Right lobe of liver (tissue), 4 donors: Measurements from ENCODE around the gene ADRB1.

- PRO-cap, 4 experiments: no peak in any of the 4 experiments
- RAMPAGE, long total RNA, 2 experiments: no peak in any of the 2 experiments
Measured at GRCh38 chr10:112526929-112527327, 79.9 kb downstream of the VTI1A start.

DNA sequence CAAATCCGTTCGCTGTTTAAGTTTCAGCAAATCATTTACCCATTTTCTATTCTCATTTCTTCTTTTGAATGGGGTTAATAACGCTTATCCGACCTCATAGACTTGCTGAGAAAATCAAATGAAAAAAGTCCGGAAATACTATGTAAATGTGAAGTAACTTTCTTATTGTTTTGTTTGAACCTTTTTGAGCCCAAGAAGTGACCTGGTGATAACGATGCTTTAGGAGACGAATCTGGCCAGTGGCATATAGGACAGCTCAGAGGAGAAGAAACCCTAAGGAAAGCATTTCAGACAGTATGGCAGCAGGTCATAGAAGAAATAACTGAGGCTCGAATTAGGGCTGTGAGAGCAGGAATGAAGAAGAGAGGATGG is 130.9 kb downstream of the VTI1A start:
- PRO-cap, 4 experiments: no peak in any of the 4 experiments
- RAMPAGE, long total RNA, 2 experiments: no peak in any of the 2 experiments

- PRO-cap, 4 experiments: peak in 3 of 4 experiments; most common plus-strand start chr10:112728591 (in 2); most common minus-strand start chr10:112728513 (in 2)
- RAMPAGE, long total RNA, 2 experiments: no peak in any of the 2 experiments
Measured at GRCh38 chr10:112728311-112728660, 221.8 kb upstream of the TCF7L2 start.

DNA sequence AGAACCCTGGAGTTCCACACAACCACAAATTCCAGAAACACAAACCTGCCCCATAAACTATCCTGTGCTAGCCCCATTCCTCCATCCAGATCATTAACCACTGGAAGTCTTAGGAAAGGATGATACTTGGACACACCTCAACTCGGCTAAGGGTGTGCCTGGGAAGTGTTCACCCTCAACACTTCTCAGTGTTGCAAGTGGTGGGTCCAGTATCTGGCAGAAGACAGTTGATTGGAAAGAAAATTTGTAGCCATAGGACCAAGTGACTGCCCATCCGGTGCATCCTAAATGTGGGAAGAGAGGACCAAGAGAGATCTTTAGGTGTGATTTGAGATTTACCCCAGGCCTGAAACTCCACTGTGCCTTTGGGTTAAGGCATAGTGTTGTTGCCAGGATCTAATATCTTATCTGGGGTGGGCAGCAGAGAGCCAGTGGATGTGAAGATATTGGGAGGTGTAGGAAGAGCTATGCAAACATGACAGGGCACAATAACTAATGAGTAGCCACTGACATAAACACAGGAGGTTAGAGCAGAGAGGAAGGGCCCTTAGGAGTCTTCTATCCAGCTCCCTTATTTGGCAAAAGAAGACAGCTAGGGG is 176.5 kb upstream of the TCF7L2 start:
- PRO-cap, 4 experiments: no peak in any of the 4 experiments
- RAMPAGE, long total RNA, 2 experiments: no peak in any of the 2 experiments

GRCh38 chr10:112792648-112793154 is 157.3 kb upstream of the TCF7L2 start:
- PRO-cap, 4 experiments: no peak in any of the 4 experiments
- RAMPAGE, long total RNA, 2 experiments: start-site peak on the plus strand in 1 of 2 experiments, at chr10:112792748-112792819 at its widest, 5 reads per replicate

DNA sequence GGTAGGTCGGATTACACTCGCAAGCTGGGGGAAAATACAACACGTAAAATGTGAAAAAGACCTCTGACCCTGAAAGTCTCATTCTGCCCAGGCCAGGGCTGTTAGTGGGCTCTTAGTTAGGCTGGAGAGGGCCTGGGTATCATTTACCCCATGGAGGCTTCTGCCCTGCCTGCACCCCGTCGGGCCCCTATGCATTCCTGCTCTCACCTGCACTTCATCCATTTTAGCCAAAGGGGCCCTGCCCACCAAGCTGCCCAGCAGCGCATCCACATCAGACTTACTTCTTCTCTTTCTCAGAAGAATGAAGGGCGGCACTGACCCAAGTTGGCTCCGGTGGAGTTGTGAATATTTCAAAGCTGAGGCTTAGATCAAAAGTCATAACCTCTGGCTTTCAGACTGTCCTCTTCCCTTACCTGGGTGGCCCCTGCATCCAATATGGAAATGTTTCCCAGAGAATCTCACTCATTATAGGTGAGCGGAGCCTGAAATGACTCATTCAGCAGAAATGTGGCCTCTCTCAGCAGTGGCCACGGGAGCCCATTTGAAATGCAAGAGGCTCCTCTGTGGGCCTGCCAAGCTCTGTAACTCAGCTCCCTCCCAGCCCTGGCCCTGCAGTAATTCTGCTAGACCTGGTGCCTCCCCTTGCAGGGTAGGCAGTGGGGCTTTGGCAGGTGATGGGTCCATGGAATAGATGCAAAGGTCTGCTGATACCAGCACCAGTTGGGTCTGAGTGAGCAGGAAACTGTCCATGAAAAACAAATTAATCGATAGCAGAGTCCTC is 117.6 kb upstream of the TCF7L2 start:
- PRO-cap, 4 experiments: no peak in any of the 4 experiments
- RAMPAGE, long total RNA, 2 experiments: no peak in any of the 2 experiments

GRCh38 chr10:113028206-113028773 is 78.2 kb downstream of the TCF7L2 start:
- PRO-cap, 4 experiments: no peak in any of the 4 experiments
- RAMPAGE, long total RNA, 2 experiments: no peak in any of the 2 experiments

DNA sequence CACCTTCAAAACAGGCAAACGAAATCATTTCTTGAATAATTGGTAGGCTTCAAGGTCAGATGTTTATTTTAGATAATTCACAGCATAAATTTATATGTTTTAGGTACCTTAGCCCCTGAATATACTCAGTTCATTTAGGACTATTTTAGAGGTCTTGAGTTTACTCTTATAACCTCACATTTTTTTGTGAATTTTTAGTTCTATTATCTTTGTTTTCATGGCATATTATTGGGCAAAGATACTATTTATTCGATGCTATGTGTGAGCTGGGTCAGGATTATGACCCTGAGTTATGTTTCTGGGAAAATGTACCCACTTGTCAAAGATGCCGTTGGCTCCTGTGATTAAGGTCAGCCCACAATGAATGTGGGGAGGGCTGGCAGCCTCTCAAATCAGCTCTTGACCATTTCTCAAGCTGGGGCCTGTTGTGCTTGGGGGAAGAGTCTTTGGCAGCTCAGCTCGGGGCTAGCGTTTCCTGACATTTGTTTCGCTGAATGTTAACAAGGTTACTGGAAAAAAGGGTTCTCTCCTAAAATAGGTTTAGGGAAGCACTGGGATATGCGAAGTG is 97.5 kb downstream of the TCF7L2 start:
- PRO-cap, 4 experiments: no peak in any of the 4 experiments
- RAMPAGE, long total RNA, 2 experiments: no peak in any of the 2 experiments

DNA sequence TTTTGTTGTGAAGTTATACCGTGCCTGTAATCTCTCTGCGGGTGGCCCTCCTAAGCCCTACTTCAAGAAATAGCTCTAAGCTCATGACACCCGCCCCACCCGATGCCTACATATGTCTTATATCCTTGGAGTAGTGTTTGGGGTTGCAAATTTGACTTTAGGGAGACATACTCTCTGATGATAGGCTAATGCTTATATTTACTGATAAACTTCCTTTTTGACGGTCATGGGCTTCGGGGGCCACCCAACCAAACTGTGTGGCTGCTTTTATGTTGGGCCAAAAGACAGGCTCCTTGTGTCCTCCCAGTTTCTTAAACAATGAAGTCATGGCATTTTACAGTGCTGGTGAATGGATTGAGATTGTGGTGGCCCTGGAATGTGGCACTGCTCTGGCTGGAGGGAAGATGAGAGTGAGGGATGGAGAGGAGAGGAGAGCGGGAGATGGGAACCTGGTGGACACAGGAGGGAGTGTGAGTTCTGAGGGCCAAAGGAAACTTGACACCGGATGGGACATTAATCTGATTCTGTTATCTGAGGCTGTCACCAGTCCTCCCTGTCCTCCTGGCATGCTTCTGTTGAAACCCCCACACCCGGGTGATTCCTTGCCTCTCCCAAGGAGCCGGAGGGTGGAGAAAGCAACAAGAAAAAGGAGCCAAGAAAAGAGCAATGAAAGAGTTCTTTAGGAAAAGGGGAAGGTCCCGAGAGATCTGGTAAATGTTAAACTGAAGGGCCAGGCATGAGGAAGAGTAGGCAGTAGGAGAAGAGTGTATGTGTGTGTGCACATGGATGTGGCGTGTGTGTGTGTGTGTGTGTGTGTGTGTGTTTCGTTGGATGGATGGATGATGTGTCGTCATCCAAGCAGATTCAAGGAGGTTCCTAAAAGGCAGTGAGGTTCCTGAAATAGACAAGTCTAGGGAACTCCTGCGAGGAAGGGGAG is 113.3 kb downstream of the TCF7L2 start:
- PRO-cap, 4 experiments: no peak in any of the 4 experiments
- RAMPAGE, long total RNA, 2 experiments: no peak in any of the 2 experiments

GRCh38 chr10:113091597-113092445 is 141.8 kb downstream of the TCF7L2 start:
- PRO-cap, 4 experiments: no peak in any of the 4 experiments
- RAMPAGE, long total RNA, 2 experiments: no peak in any of the 2 experiments

DNA sequence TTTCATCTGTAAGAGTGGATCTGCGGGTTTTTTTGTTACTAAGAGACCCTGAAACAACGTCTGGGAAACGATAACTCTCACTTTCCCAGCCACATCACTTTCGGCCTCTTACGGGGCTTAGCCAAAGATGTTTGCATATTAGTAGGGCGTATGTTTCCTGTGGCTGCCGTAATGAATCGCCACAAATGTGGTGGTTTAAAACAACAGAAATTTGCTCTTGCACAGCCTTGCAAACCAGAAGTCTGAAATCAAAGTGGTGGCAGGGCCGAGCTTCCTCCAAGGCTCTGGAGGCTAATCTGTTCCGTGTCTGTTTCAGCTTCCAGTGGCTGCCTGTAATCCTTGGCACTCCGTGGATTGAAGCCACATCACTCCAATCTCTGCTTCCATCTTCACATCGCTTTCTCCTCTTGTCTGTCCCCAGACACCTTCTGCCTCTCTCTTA is 220.1 kb downstream of the TCF7L2 start:
- PRO-cap, 4 experiments: peak in 1 of 4 experiments; most common plus-strand start position 237 of the sequence (in 1)
- RAMPAGE, long total RNA, 2 experiments: no peak in any of the 2 experiments

GRCh38 chr10:113583810-113584589 is 31.1 kb downstream of the HABP2 start:
- PRO-cap, 4 experiments: peak in 2 of 4 experiments; most common plus-strand start chr10:113584094 (in 2)
- RAMPAGE, long total RNA, 2 experiments: no peak in any of the 2 experiments

- PRO-cap, 4 experiments: no peak in any of the 4 experiments
- RAMPAGE, long total RNA, 2 experiments: no peak in any of the 2 experiments
Measured at GRCh38 chr10:113613900-113614333, 49.9 kb downstream of the NRAP start.

DNA sequence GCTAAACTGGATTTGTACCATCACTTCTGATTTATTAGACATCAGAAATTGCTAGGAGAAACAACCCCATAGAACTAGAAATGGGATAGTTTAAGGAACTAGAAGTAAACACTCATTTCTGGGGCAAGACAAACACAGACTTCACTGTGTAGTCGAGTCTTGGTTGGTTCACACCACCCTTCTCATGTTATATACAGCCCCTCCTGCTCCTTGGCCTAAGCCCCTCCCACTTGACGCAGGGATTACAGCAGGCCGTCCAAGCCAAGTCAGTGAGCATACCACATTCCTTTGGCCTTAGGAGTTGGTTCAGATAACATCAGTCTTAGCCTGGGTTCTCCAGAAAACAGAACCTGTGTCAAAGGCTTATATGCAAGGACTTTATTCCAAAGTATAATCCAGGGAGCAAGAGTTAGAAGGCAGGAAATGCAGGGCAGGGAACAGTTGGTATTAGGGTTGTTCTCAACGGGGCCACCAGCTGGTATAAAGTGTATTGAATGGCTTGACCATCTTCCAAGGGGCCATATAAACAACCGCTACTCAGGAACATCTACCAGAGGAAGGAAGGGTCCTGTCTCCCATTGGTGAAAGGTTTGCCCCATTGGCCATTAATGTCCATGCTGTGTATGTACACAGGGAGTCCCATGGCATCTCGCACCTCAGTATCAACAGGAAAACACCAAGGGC is 2.2 kb upstream of the NRAP start:
- PRO-cap, 4 experiments: no peak in any of the 4 experiments
- RAMPAGE, long total RNA, 2 experiments: no peak in any of the 2 experiments

GRCh38 chr10:113703483-113703982 is 23.8 kb downstream of the CASP7 start:
- PRO-cap, 4 experiments: peak in 1 of 4 experiments; most common minus-strand start chr10:113703721 (in 1)
- RAMPAGE, long total RNA, 2 experiments: no peak in any of the 2 experiments

- PRO-cap, 4 experiments: no peak in any of the 4 experiments
- RAMPAGE, long total RNA, 2 experiments: no peak in any of the 2 experiments
Measured at GRCh38 chr10:114001624-114001898, 42.1 kb upstream of the ADRB1 start.

DNA sequence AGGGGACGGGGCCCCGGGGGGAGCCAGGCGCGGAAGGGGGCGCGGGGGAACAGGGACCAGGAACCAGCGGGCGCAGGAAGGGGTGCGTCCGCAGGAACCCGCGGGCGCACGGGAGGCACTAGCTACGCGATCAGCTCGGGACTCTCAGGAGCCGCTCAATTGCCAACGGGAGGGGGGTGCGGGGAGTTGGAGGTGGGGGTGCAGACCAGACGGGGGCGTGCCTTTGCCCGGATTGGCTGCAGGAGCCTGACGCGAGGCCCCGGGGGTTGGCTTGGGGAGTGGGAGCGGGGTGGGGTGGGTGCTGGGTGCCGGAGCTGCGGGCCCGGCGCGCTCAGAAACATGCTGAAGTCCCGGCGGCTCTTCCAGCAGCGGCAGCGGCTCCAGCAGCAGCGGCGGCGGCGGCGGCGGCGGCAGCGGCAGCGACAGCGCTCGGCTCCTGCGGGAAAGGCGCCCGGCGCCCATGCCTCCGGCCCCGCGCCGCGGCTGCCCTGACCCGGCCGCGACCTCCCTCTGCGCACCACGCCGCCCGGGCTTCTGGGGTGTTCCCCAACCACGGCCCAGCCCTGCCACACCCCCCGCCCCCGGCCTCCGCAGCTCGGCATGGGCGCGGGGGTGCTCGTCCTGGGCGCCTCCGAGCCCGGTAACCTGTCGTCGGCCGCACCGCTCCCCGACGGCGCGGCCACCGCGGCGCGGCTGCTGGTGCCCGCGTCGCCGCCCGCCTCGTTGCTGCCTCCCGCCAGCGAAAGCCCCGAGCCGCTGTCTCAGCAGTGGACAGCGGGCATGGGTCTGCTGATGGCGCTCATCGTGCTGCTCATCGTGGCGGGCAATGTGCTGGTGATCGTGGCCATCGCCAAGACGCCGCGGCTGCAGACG is at the start of gene ADRB1:
ADRB1 (plus strand) TSS at position 334 of the 873 bp plus-strand sequence.
- PRO-cap, 4 experiments: peak in 4 of 4 experiments; most common plus-strand start position 334 of the sequence (in 4); most common minus-strand start position 132 of the sequence (in 3)
- RAMPAGE, long total RNA, 2 experiments: no peak in any of the 2 experiments

DNA sequence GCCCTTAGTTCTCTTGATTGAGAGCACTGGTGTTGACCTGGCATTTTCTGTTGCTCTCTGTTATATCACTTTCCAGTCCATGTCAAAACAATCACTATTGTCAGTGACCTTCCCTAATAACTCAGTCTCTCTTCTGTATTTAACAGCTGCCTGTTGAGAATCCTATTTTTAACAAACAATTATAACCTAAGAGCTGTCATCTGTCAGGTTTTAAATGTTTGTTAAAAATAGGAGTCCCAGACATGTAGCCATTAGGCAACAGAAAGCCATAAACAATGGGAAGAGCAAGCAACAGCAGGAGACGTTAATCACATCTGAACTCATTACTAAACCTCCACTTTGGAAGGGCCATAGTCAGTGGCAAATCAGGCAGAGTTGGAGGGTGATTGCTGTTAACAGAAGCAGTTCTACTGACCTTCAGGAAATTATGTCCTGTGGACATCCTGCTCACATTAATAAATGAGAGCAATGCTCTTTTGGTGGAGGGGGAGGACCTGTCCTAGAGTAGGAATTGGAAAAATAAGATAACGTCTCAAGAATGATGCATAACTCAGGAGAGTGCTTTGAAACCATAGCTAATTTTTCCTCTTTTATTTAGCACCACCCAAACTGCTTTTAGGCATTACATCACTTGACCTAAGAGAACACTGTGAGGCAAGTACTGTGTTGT is 21.0 kb downstream of the ADRB1 start:
- PRO-cap, 4 experiments: no peak in any of the 4 experiments
- RAMPAGE, long total RNA, 2 experiments: no peak in any of the 2 experiments

- PRO-cap, 4 experiments: no peak in any of the 4 experiments
- RAMPAGE, long total RNA, 2 experiments: no peak in any of the 2 experiments
Measured at GRCh38 chr10:114068186-114068622, 24.5 kb downstream of the ADRB1 start.

DNA sequence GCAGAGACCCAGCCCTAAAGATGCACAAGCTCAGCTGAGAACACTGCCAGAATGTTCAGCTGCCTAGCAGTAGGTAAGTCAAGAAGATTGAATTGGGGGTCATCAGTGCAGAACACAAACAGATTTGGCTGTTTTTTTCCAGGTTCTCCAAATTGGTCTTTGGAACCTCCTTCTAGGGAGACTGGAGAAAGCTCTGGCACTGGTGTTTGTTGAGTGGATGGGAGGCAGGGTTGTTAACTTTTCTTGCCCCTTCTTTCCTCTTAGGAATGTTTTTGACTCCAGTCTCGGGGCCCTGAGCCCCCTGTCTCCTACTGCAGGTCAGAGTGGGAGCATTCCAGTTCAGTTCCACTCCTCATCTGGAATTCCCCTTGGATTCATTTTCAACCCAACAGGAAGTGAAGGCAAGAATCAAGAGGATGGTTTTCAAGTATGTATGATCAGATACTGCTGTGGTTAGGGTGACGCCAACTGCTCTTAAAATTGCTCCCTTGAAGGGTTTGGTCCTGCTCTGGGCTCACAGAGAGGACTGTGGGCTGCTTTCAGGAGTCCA is 21.9 kb downstream of the VWA2 start:
- PRO-cap, 4 experiments: no peak in any of the 4 experiments
- RAMPAGE, long total RNA, 2 experiments: no peak in any of the 2 experiments